Pericardium (tissue), 1 donor: ENCODE data around the gene ARID1B.

DNA sequence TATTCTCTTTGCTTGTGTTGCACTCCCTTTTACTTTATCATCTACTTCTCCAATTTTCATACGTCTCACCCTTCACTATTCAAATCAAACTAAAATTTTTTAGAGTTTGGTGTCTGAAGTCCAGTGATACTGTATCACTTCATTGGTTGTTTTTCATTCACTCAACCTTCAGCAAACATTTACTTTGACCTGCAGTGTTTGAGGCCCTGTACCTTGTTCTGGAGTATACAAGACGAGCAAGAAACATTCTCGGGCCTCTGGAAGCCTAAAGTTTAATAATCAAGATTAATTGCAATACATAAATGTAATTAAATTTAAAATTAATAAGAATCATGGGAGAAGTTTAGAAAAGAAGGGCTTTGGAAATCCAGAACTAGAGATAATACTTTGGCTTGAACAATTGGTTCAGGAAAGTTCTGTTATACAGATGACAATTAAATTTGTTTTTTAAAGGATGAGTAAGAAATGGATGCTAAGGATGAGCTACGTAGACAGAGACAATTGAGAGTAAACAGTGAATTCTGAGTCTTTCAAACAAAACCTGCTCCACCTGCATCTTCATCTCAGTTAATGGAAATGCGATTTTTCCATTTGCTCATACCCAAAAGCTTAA, 64.8 kb downstream of the SCAF8 start:
- RRBS = no CpG with 5 or more reads among the region's 5 CpGs

GRCh38 chr6:154872283-154872785, 122.8 kb upstream of the TIAM2 start:
- RRBS = no CpG with 5 or more reads among the region's 8 CpGs

DNA sequence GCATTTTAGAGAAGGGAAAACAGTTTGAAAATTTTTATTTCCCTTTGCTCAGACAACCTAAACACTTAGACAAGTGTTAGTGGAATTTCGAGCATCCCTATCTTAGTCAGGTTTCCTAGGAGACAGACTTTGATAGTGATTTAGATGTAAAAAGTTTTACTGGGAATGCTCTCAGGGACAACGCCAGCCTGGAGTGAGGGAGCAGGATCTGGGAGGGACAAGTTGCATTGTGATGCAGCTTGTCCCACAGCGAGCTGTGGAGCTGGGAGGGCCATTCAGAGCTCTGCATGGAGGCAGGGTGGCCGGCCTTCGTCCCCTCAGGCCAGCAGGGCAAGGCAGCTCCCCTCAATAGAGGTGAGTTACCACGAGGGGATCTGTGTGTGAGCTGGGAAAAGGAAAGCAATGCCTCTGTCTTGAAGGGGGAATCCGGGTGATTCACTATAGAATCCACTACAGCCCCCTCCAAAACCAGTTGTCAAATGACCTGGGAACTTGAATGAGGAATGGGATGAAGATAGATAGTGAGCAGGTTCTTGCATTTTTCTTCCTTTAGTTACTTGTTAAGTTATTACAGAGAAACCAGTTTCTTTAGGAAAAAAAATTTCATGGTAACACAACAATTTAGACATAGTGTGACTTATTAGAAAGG, 114.8 kb upstream of the CLDN20 start:
- RRBS = no CpG with 5 or more reads among the region's 7 CpGs

- RRBS = no CpG with 5 or more reads among the region's 7 CpGs
These were observed 9.7 kb upstream of the CLDN20 start for GRCh38 chr6:155254045-155254483.

- RRBS = no CpG with 5 or more reads among the region's 1 CpG
These were observed 326.6 kb upstream of the NOX3 start for GRCh38 chr6:155782250-155782578.

DNA sequence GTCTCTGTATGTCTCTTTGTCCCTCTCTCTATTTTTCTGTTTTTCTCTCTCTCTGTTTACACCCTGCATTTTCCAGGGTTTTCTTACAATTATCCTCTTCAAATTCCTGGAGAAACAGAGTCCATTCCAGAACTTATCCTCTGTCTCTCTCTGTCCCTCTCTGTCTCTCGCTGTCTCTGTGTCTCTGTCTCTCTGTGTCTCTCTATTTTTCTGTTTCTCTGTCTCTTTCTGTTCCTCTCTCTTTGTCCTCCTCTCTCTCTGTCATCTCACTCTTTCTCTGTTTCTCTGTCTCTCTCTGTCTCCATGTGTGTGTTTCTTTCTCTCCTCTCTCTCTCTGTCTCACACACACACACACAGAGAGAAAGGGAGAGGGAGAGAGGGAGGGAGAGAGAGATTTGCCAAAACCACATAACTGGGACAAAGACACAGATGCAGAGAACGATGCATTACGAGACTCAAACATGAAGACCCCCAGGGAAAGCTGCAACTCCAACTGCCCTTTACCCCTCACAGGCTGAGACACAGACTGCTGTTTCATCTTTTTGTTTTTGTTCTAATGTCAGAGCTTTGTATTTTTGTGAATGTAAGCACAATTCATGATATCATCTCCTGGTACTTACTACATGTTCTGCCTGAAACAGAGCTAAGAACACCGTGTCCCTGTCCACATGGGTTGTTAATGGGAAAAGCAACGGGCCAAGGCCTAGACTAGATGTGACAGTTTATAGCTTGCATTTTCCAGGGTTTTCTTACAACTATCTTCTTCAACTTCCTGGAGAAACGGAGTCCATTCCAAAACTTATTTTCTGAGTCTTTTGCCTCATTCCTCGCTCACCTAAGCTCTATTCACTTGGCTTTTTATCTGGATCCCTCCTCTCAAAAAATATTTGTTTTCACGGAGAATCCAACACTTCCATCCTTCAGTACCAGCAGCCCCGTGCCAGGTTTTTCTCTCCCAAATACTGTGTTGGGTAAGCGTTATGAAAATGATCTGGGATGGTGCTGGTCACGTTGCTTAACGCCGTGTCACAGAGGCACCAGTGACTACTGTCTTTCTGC, 177.1 kb upstream of the ARID1B start:
- RRBS = no CpG with 5 or more reads among the region's 13 CpGs

DNA sequence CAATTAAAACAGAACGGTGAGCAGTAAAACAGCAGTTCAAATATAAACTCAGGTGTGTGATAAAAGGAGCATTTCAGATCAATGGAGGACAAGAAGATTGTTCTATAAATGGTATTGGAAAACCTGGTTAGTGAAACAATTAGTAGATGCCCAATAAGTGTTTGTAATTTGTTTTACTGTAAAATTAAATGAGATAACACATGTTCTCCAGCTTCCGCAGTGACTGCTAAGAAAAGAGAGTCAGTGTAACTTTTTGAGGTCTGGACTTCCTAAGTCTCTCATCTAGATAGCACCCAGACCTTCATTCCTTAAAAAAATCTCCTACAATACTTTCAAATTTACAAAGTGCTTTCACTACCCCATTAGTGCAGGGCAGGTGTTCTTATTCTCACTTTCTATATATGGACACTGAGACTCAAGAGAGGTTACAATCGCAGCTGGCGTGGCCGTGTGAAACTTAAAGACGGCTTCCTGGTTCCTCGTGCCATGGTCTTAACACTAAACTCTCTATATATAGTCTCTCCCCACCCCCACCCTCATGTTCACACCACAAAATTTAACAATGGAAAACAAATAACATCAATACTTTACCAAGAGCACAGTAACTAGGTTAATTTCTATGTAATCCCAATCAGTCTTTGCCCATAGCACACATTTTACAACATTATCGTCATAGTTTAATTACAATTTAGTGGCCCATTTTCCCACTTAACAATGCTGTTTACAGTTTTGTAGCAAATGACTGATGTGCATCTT, 78.9 kb upstream of the ARID1B start:
- RRBS = no CpG with 5 or more reads among the region's 8 CpGs

GRCh38 chr6:156752617-156753269, 24.4 kb upstream of the ARID1B start:
- RRBS = no CpG with 5 or more reads among the region's 10 CpGs

- RRBS = 1% methylated on average over 50 of the region's 143 CpGs
These were observed at the start of gene ARID1B for GRCh38 chr6:156777175-156778174. Gene ARID1B, plus strand, starts transcription at chr6:156777378.

GRCh38 chr6:156943806-156944619, 166.8 kb downstream of the ARID1B start:
- RRBS = no CpG with 5 or more reads among the region's 13 CpGs

DNA sequence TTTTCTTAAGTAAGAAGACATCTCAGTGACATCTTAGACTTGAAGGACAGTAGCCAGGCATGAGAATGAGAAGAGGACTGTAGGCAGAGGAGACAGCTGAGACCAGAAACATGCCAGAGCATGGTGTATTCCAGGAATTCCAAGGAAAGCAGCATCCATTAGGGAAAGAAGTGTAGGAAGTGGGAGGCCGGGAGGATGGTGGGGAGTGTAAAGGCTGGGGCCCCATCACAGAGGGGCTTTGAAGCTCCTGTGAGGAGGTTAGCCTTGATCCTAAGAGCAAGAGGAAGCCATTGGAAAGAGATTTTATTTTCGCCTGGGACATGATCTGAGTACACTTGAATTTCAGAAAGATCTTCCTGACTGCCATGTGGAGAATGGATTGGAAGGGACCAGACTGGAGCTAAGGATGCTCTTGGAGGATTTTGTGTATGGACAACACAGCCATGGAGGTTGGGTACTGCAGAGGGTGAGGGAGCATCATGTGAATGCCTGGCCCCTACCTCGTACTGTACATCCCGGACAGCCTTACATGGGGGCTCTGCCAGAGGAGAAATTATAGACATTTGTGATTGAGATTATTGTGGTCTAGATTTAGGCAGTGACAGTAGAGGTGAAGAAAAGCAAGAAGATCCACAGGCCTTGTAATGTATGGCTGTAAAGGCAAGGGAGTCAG, 225.8 kb downstream of the ARID1B start:
- RRBS = no CpG with 5 or more reads among the region's 4 CpGs

GRCh38 chr6:157089191-157089665, 234.1 kb downstream of the TMEM242 start:
- RRBS = no CpG with 5 or more reads among the region's 3 CpGs

DNA sequence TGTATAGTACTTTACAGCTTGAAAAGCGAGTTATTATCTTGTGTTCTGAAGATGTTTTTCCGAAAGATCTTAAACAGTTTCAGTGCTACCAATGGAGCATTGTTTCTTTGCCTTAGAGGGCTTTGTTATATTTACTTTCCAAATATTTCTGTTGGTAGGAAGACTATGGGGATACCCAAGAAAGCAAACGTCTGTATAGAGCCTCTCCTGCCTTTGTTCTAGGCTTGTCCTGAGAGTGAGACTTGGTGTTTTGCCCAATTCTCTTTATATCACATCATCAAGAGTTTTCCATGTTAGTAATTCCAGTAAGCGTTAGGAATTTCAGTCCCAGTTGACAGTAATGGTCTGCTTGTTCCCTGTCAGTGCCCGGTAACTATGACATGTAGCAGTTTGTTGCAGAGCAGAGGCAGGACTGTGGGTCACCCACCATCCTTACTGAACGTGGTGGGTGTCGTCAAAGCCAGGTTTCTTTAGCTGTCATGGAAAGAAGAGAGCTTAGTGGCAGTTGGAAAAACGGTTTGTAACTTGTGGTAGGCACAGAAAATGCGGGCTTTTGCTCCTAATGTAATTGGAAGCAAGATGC, 189.0 kb downstream of the TMEM242 start:
- RRBS = no CpG with 5 or more reads among the region's 9 CpGs

DNA sequence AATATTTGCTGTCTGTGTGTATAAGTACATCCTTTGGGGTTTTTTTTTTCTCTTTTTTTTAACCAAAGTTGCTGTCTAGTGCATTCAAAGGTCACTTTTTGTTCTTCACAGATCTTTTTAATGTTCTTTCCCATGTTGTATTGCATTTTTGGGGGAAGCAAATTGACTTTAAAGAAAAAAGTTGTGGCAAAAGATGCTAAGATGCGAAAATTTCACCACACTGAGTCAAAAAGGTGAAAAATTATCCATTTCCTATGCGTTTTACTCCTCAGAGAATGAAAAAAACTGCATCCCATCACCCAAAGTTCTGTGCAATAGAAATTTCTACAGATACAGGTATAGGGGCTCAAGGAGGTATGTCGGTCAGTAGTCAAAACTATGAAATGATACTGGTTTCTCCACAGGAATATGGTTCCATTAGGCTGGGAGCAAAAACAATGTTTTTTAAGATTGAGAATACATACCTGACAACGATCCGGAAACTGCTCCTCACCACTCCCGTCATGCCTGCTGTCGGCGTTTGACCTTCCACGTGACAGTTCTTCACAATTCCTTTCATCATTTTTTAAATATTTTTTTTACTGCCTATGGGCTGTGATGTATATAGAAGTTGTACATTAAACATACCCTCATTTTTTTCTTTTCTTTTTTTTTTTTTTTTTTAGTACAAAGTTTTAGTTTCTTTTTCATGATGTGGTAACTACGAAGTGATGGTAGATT, 115.1 kb downstream of the TMEM242 start:
- RRBS = no CpG with 5 or more reads among the region's 10 CpGs

DNA sequence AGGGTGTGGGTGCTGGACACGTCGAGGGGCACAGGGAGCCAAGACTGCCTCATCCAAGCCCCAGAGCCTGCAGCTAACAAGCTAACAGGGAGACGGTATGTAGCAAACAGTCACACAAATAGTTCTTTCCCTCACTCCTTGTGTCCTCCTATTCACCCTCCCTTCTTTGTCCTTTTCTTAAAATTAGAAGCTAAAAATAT, 97.6 kb downstream of the TMEM242 start:
- RRBS = no CpG with 5 or more reads among the region's 3 CpGs

GRCh38 chr6:157273653-157274046, 49.7 kb downstream of the TMEM242 start:
- RRBS = no CpG with 5 or more reads among the region's 15 CpGs

DNA sequence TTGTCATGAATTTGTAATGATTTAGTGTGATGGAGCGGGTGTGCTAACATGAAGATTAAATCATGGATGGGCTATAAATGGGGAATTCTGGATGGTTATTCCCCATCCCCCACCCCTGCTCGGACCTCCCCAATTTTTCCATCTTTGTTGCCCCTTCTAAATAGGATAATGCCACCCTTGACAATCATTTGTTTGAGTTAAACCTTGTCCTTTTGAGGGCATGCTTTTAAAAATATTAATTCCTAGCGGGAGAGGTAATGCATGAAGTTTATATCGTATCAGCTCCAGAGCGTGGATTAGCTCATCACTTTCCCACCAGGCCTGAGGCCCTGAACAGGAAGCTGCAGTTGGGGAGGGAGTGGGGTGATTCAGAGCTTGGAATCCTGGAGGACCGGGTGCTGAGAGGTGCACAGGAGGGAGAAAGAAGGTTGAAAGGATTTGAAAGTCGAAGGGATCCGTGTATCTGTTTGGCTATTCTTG, 24.9 kb downstream of the ZDHHC14 start:
- RRBS = no CpG with 5 or more reads among the region's 8 CpGs

GRCh38 chr6:157520918-157521342, 139.9 kb downstream of the ZDHHC14 start:
- RRBS = no CpG with 5 or more reads among the region's 6 CpGs

DNA sequence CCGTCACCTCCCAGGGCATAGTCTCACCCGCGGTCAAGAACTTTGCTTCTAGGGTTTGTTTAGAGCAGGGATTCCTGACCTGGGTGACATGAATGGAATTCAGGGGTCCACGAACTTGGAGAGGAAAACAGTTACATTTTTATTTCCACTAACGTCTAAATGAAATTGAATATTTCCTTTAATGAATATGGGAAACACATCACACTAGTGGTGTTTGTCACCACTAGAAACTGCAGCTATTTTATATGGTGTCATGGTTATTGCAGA, 216.4 kb upstream of the SNX9 start:
- RRBS = no CpG with 5 or more reads among the region's 5 CpGs

DNA sequence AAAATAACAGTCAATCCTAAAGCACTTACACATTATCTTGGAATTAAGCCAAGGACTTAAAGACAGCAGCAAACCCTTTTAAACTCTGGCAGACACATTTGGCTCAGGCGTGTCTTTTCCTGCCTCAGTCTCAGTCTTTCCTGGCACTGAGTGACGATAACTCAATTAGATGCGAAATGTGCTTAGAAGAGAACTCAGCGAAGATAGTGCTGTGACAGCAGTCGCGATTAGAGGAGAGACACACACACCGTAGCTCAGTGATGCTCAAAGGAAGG, 103.7 kb upstream of the SNX9 start:
- RRBS = no CpG with 5 or more reads among the region's 7 CpGs